Measurements from ENCODE around the genes CLDN18, DBR1, NME9 and TRIM42.

GRCh38 chr3:136710240-136710874 is 41.8 kb downstream of the STAG1 start:
- RRBS = no CpG with 5 or more reads among the region's 4 CpGs

GRCh38 chr3:138009649-138010544 is at the start of gene CLDN18:
Gene CLDN18, plus strand, starts transcription at chr3:138010165.
- RRBS = 91% methylated on average over 4 of the region's 41 CpGs

DNA sequence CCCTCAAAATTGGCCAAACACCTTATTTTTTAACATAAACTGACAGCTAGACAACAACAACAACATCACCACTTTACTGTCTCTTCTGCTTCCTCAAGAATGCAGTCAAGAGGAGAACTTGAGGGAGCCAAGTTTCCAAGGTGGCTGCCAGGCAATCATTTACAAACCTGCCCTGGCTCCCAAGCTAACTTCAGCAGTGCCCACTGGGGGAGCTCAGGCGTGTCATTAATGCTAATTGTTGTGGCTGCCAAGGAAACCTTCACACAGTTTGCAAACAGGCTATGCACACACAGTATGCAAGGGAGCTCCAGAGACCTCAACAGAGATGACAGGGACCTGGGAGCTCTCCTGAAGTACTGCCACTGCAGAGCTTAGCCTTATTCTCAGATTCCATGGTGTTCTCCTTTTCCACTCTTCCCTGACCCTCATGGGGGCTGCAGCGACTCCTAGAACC is 2.1 kb downstream of the DZIP1L start:
- RRBS = no CpG with 5 or more reads among the region's 2 CpGs

DNA sequence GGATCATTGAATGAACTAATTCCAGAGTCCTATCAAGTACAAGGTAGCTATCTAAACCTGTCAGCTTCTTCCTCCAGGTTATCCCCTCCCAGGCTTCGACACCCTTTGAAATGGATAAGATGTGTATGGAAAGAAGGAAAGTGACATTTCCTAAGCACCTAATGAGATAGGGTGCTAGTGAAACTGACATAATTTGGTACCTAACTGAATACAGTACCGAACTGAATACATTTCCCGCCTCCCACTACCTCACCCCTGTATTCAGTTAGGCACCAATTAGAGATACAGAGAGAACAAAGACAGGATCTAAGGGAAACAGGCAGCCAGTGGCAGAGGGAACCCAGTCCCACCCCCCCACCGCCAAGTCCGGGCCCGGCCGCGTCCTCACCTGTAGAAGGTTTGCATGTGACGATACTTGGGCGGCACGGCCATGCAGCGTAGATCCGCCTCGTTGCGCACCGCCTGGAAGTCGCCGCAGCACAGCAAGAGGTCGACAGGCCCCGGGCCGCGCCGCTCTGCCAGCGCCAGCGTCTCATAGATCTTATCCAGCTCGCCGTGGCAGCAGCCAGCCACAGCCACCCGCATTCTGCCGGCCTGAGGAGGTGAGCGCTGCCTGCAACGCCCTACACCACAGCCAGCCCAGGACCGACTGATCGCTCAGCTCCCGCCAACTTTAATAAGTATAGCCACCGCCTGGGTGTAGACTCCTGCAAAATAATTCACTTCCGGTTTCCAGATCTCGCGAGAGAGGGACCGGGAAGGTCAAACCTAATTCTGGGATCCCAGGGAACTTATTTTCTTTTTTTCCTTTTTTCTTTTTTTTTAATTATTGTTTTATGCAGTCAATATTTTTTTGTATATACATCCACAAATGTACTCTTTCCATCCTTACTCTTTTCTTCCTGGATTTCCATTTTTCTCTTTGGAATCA is at the start of gene DBR1:
Gene DBR1, minus strand, starts transcription at position 711 of the 931 bp plus-strand sequence.
- RRBS = 2% methylated on average over 8 of the region's 39 CpGs

- RRBS = under 1% methylated on average over 14 of the region's 68 CpGs
These were observed at the start of gene NME9 for GRCh38 chr3:138329114-138330208. Gene NME9, minus strand, starts transcription at chr3:138329851.

DNA sequence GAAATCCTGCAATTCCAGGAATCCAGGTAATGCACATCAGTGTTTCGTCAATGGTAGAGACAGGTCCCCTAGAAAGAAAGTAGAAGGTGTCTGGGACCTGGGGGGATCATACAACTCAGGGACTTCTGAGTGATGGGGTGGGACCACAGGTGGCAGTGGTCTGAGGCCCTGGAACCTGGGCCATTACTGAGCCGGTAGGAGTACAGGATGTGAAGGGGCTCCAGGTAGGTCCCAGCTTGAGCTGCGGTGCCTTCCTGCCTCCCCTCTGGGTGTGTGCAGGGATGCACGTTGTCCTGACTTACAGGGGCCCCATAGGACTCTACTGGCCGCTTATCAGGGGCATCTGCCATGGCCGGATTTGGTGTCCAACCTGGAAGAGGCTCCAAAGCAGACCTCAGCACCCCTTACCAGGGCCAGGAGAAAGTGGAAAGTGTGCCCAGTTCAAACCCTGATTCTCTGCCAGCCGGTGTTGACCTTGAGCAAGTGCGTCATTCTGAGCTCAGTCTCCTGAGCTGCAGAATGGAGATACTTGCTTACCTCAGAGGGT is 35.6 kb upstream of the ESYT3 start:
- RRBS = no CpG with 5 or more reads among the region's 8 CpGs

DNA sequence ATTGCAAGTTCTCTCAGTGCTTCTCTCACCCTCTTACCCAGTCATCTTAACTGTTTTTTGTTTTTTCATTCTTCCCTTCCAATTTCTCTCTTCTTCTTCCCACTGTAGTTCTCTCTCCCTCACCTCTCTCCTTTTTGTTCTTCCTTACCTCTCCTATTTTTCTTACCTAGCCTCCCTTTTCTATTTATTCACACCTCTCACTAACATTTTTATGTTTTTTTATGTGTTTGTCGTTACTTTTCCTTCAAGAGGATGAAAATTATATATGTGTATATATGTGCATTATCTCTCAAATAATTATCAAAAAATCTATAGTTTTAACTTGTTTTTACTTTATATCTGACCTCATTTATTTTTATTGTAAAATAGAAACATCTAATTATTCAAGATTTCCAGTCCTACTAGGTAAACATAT is 58.3 kb downstream of the CEP70 start:
- RRBS = no CpG with 5 or more reads among the region's 1 CpG

GRCh38 chr3:138669986-138670818 is 61.6 kb downstream of the FAIM start:
- RRBS = no CpG with 5 or more reads among the region's 1 CpG

DNA sequence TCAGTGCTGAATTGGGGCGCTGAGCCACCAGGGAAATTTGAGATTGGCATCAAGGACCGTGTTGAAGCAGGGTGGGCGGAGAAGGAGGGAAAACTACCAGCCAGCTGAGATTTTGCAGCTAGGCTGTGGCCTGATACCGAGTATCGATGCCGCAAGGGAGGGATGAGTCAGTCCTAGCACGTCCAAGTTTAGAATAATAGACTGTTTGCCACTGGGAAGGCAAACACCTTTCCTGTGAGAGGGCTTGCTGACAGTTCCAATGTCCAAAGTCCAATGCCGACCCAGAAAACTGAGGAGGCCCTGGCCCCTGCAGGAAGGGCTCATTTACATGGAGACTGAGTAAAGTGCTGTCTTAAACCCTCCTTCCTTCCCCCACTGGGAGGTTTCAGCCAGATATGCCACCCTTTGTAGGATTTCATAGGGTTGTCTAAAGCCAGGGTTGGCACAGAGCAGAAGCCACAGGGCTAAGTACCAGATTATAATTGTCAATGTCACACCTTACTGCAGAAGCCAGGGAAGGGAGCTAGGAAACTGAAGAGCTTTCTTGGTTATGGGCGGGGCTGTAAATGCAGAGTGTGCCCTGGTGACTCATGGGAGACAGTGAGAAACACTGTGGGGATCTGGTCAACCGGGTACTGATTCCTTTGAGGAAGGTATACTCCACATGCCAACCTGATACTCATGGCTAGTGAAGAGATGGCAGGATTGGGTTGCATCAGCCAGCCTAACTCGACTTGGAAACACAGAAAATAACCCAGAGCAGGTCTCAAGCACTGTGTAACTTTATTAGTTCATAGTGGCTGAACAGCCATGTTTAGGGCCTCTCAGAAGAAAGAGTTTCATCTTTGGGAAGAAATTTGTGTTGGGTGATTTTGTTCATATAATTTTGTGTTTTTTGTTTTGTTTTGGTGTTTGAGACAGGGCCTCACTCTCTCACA is 28.5 kb upstream of the PIK3CB start:
- RRBS = no CpG with 5 or more reads among the region's 11 CpGs

- RRBS = 9% methylated on average over 3 of the region's 31 CpGs
These were observed 10.2 kb downstream of the FOXL2 start for GRCh38 chr3:138936646-138937232.

DNA sequence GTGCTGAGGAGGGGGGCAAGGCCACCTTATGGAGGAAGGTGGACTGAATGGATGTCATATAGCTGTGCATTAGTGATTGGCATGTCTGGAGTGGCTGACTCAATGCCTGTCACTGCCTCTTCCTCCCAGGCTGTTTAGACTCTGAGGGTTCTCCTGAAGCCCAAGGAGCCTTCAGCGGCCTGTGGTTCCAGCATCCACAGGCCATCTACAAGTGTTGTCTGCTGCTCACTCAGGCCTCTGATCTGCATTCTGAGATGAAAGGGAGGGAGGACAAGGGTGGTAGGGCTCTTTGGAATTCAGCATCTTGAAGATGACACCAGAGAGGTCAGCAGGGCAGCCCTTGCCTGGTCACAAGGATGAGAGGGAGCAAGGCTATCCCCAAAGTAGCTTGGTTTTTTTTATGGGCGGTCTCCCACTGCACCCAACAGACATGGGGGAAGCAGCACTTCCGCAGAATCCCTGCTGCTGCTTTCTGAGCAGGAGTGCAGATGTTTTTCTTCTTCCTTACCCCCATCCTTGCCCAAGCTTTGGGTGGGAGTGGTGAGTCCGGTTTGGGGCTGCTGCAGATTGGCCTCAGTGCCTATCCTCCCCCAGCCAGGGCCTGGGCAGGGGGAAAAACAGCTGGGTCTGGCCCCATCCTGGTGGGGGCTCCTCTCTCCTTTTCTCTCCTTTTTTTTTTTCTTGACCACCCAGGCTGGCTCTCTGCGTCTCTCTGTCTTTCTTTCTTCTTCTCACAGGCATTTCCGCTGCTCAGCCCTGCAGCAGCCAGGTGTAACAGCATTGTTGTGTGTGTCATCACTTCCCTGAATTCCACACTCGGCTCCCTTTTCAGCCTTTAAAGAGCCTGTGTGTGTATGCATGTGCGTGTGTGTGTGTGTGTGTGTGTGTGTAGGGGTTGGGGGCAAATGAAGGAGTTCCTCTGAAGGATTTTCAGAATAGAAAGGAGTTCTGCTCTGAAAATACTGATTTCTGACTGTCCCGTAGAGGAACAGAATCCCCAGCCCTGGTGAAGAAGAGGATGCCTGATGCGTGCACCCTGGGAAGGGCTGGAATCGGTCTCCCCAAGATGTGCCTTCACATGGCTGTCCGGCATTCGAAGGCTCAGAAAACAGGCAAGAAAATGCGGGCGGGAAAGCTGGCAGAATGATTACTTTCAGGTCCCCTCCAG is 1.9 kb downstream of the FOXL2NB start:
- RRBS = no CpG with 5 or more reads among the region's 15 CpGs

DNA sequence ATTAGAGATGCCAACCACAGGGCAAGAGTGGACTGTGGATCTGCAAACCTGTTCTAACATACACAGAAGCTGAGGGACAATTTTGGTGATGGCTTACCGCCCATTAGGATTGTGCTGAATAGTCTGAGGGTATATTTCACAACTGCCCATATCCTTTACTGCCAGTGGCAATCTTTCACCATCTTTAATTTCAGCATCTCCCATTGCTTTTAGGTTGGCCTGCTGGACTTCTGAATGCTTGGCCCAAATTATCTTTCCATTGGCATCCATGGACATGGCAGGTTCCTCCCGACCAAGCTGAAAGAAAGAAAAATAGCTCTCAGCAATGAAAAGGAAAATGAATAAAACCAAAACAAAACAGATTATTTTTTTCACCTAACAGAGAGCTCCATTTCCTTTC is 16.3 kb downstream of the COPB2 start:
- RRBS = no CpG with 5 or more reads among the region's 2 CpGs

- RRBS = no CpG with 5 or more reads among the region's 6 CpGs
These were observed 16.4 kb upstream of the COPB2 start for GRCh38 chr3:139405748-139406390.

DNA sequence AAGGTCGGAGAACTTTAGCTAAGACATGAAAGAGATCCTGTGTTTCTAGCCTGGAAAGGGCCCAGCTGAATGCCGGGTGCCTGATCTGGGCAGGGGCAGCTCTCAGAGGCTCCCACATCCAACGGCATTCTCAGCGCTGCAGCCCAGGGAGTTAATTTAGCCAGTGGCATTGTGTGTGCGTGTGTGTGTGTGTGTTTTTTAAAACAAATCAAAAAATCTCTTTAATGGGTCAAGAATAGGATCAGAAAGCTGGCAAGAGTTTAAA is 6.5 kb downstream of the RBP1 start:
- RRBS = no CpG with 5 or more reads among the region's 5 CpGs

DNA sequence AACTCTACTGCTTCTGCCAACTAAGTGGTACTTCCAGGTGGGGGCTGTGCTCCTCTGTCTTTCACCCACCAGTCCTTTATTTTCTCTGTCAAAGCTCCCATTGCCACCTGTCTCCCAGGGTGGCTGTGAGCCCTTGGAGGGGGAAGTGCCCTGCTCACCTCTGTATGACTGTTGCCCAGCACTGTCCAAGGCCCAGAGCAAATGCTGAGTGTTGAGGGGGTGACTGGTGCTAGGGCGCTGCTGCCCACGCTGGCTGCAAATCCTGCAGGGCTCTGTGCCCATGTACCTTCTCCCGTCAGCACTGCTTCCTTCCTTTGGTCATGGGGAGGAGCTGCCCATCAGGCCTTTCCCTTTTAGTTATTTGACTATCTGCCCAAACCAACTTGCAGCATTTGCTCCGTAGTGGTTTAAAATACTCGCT is 9.5 kb downstream of the CLSTN2 start:
- RRBS = no CpG with 5 or more reads among the region's 5 CpGs

GRCh38 chr3:140505165-140505789 is 172.6 kb upstream of the TRIM42 start:
- RRBS = no CpG with 5 or more reads among the region's 3 CpGs

GRCh38 chr3:140677673-140678340 is at the start of gene TRIM42:
Gene TRIM42, plus strand, starts transcription at chr3:140678064.
- RRBS = no CpG with 5 or more reads among the region's 6 CpGs

- RRBS = no CpG with 5 or more reads among the region's 17 CpGs
These were observed 35.3 kb downstream of the PXYLP1 start for GRCh38 chr3:141266536-141267654.

DNA sequence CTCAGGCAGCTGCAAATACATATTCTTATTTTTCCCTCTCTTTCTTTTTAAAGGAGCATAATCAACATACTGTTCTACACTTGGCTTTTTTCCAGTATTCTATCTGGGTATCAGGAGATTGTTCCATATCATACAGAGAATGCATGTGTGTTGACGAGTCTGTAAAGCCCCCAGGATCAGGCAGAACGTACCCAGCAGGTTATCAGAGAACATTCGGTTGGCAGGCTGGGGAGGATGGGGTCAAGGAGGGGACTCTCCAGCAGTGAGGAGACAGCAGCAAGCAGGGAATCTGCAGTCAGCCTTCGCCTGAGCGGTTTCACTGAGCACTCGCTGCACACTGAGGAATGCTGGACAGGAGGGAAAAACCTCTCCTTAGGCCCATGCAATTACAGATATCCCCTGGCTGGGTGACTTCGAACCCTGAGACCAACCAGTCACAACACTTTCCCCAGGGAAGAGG is 59.9 kb downstream of the PXYLP1 start:
- RRBS = no CpG with 5 or more reads among the region's 7 CpGs

DNA sequence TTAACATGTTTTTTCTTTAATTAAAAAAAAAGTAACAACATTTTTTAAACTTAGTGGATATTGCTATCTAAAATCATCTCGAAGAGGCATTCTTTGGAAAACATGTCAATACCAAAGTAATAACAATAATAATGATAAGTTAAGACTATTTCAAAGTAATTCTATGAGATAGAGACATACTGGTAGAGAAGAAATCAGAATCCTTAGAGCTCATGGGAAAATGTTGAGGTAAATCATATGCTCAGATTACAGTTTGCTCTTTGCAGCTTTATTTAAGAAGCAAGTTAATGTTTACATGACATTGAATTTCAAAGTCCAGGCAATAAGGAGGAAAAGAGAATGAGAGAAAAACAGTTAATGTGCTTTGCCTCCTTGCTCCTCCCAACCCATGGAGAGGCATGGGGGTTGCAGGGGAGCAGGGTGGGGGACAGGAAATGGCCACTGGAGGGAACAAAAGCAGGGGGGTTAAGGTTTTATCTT is 42.3 kb upstream of the ZBTB38 start:
- RRBS = no CpG with 5 or more reads among the region's 1 CpG